Parietal lobe (tissue), 2 donors: ENCODE data around the gene C17orf97.

GRCh38 chr17:143743-144250 lies 6.4 kb downstream of the SCGB1C2 start:
- RAMPAGE, long total RNA = no peak

- RAMPAGE, long total RNA = no peak
Observed at GRCh38 chr17:247704-248365, 66.4 kb upstream of the DOC2B start.

DNA sequence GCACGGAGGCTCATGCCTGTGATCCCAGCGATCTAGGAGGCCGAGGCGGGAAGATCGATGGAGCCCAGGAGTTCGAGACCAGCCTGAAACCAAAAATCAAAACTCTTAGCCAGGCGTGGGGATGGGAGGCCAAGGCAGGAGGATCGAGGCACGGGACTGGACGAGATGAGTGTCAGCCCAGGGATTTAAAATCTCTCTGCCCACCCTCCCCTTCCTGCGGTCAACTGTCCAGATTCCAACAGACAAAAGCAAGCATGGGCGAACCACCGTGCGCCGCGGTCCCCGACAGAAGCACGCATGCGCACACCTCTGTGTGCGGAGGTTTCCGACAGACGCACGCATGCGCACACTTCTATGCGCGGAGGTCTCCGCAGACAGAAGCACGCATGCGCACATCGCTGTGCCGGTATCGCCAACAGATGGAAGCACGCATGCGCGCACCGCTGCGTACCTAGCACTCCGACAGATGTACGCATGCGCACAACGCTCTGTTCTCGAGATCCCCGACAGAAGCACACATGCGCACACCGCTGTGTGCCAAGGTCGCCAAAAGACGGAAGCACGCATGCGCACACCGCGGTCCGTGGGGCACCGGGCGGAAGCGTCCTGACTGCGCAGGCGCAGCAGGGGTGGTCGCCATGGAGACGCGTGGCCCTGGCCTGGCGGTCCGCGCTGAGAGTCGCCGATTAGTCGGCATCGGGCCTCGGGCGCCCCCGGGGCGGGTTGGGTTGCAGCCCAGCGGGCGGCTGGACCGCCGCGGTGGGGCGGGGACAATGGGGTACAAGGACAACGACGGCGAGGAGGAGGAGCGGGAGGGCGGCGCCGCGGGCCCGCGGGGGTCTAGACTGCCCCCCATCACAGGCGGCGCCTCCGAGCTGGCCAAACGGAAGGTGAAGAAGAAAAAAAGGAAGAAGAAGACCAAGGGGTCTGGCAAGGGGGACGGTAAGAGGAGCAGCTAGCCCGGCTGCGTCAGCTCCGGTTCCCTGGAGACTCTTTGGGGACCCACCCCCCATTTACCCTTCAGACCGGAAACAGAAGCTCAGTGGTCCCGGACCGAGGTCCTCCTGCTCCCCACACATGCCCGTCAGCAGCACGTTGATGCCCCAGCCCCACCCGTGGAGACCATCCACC lies at the start of gene C17orf97:
Gene C17orf97 (plus strand): TSS at position 621 of the 1,131 bp plus-strand sequence.
- RAMPAGE, long total RNA = start-site peak on the plus strand centred at position 636 of the sequence, 54 bp wide, 40 and 13 reads in 2 replicates

- RAMPAGE, long total RNA = no peak
Observed at GRCh38 chr17:412935-413345, 2.8 kb downstream of the C17orf97 start.

DNA sequence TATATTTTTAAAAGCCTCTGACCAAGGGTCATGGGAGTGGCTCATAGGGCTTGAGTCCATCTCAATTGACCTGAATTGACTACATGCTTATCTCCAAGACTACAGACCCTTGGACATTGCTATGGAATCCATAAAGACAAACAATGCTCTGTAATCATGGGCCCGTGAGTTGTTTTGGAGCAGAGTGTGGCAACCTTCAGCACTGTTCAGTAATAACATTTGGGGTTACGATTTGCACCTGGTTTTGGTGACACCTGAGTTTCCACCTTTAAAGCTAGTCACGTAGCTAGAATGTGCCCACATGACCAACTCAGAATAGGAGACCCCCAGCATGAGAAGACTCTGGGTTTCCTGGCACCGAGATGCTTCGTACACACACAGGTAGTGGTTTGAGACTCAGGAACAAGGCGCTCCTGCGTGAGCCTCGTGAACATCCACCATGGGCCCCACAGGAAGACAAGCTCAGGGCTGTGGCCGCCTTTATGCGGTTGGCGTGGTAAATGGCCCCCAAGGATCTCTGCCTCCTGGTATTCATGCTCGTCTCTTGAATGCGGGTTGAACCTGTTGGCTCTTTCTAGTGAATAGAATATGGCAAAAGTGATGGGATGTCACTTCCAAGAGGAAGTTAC lies 9.1 kb downstream of the C17orf97 start:
- RAMPAGE, long total RNA = no peak

- RAMPAGE, long total RNA = no peak
Observed at GRCh38 chr17:511349-511656, 101.2 kb downstream of the C17orf97 start.

- RAMPAGE, long total RNA = no peak
Observed at GRCh38 chr17:535157-535868, 125.2 kb downstream of the C17orf97 start.

DNA sequence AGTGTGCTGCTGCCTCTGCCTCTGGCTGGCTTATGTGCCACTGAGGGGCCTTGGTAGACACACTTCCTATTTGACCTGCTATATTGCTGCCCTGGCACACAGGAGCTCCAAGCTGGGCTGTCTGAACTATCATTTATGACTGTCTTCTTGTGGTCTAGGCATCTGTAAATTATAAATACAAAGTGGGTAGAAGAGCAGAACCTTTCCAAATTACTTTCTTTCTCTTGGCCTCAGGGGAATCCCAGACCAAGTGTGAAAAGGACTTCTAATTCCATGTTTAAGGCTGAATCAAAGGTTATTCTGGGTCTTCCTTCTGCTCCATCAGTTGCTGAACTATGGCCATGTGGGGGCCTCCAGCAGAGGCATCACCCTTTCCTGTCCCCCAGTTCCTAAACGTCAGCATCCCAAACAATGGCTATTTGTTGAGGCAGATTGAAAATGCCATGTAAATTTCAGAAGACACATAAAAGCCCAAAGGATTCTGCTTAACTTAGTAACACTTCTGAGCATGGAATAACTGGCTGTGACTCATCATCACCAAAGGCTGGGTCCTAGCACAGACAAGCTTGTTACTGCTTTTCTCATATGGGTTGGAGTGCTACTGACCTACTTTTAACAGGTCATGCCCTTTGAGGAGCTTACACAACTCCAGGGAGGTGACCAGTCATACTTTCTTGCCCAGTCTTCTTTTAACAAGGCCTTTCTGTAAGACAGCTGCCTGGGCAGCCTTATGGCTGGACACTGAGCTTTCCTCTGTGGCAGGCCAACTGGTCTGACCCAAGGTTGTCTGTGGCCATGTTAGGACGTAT lies 149.6 kb downstream of the C17orf97 start:
- RAMPAGE, long total RNA = no peak

DNA sequence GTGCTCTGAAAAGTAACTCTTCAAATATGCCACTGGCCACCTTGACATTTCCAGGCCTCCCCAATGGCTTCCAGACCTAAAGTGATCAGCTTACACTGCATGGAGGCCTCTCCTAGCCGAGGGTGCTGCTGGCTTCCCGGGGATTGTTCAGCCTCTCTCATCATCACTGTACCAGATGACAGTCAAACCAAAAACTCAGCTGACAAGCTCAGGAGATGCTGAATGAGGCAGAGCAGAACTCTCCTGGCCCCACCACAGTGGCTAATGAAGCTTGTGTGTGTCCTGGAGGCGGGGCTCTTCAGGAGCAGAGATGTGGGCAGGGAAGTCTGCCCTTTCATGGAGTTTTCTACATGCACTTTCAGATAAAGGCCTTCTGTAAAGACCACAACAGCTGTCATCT lies 113.3 kb downstream of the VPS53 start:
- RAMPAGE, long total RNA = no peak

GRCh38 chr17:601692-602375 lies 112.8 kb downstream of the VPS53 start:
- RAMPAGE, long total RNA = no peak

GRCh38 chr17:721504-722048 lies 6.9 kb upstream of the VPS53 start:
- RAMPAGE, long total RNA = no peak

- RAMPAGE, long total RNA = no peak
Observed at GRCh38 chr17:751110-751951, 733 bp downstream of the GEMIN4 start.

GRCh38 chr17:848053-848320 lies 65.8 kb downstream of the MRM3 start:
- RAMPAGE, long total RNA = no peak

GRCh38 chr17:879473-880073 lies 97.4 kb downstream of the MRM3 start:
- RAMPAGE, long total RNA = no peak

DNA sequence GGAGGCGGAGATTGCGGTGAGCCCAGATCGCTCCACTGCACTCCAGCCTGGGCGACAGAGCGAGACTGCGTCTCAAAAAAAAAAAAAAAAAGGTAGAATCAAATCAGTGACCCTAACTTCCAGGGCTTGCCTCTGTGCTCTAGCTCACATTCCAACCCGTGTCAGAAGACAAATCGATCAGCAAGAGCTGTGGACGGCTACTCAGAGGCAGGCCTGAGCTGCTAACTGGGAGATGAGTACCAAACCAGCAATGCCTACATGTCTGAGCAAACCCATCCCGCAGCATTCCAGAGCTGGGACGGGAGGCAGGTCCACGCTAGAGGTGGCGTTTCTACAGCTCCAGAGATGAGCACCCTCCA lies 6.6 kb downstream of the NXN start:
- RAMPAGE, long total RNA = no peak

- RAMPAGE, long total RNA = no peak
Observed at GRCh38 chr17:977796-978749, 1.5 kb downstream of the NXN start.

- RAMPAGE, long total RNA = no peak
Observed at GRCh38 chr17:1030242-1031224, 33.6 kb downstream of the TIMM22 start.

DNA sequence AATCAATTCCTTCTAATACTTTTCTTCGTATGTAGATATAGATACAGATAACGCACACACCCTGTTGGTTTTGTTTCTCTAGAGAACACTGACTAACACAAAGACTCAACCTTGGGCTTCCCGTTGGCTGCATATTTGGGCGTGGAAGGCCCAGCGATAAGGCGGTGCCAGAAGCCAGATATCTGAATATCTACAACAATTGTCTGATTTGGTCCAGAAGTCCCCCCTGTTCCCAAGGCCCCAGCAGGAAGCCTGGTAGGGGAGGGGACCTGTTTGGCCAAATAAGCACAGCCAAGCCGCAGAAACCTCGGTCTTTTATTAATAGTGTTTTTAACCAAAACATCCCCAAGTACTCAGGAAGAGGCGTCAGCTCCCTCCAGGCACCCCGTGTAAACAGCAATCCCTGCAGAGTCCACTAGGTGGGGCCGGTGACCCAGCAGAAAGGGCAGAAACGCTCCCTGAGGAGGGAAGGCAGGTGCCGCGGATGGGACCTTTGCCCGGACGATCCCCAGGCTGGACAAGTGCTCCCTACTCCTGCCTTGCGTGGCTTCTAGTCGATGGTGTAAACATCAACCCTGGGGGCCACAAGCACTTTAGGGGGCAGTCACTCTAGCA lies 57.0 kb downstream of the ABR start:
- RAMPAGE, long total RNA = no peak

- RAMPAGE, long total RNA = no peak
Observed at GRCh38 chr17:1147531-1147998, 32.2 kb downstream of the ABR start.

DNA sequence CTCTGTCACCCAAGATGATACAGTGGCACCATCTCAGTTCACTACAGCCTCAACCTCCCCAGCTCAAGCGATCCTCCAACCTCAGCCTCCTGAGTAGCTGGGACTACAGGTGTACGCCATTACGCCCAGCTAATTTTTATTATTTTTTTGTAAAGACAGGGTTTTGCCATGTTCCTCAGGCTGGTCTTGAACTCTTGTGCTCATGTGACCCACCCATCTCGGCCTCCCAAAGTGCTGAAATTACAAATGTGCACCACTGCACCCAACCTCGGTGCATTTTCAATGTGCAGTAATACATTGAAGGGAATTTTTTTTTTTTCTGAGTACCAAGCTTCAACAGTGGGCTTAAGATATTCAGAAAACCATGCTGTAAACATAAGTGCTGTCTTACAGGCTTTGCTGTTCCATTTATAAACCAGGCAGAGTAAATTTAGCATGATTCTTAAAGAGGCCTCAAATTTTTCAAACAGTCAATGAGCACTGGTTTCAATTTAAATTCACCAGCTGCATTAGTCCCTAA lies 28.8 kb downstream of the YWHAE start:
- RAMPAGE, long total RNA = no peak